Cardiac septum (tissue), 1 donor: ENCODE measurements around the genes TMEM42, LZTFL1, CXCR6, CCR2 and MYL3.

GRCh38 chr3:44861628-44862449 is at the start of gene TMEM42:
Gene TMEM42 (plus strand): TSS chr3:44861912.
- PRO-cap, result bidirectional peak, plus-strand start at chr3:44861893, minus-strand start at chr3:44861791; bidirectional peak, plus-strand start at chr3:44862261, minus-strand start at chr3:44862119

GRCh38 chr3:44883911-44884590 is 9.6 kb downstream of the TGM4 start:
- PRO-cap, result no peak

DNA sequence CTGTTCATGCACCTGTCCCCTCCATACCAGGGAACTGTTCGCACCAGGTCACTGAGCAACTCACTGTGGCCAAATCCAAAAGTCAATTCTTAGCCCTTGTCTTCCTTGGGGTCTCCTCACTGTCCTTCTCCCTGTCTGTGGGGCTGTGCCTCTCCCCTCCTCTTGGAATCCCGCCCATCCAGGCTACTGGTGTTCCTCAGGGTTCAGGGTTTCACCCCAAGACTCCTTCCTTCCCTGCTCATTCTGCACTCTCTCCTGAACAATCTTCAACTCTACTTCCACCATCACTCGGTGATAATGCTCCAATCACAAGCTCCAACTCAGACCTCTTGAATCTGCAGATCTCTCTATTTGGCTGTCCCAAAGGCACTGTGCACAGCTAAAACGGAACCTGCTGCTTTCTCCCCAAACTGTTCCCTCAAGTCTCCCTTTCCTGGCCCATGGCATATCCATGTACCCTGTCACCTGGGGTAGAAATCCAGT is 24.2 kb downstream of the ZDHHC3 start:
- PRO-cap, result no peak

GRCh38 chr3:45035512-45036521 is 9.7 kb downstream of the CLEC3B start:
- PRO-cap, result no peak

DNA sequence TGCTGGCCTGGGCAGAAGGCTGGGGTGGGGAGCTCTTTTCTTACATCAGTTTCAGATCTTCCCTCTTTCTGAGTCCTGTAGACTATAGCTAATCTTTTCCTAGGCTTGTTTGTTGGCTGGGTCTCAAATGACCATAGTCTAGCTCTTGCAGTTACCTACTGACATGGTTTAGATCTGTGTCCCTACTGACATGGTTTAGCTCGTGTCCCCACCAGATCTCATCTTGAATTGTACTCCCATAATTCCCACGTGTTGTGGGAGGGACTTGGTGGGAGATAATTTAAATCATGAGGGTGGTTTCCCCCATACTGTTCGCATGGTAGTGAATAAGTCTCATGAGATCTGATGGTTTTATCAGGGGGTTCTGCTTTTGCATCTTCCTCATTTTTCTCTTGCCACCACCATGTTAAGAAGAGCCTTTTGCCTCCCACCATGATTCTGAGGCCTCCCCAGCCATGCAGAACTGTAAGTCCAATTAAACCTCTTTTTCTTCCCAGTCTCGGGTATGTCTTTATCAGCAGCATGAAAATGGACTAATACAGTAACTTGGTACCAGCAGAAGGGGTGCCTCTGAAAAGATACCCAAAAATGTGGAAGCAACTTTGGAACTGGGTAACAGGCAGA is 50.2 kb downstream of the CLEC3B start:
- PRO-cap, result no peak

DNA sequence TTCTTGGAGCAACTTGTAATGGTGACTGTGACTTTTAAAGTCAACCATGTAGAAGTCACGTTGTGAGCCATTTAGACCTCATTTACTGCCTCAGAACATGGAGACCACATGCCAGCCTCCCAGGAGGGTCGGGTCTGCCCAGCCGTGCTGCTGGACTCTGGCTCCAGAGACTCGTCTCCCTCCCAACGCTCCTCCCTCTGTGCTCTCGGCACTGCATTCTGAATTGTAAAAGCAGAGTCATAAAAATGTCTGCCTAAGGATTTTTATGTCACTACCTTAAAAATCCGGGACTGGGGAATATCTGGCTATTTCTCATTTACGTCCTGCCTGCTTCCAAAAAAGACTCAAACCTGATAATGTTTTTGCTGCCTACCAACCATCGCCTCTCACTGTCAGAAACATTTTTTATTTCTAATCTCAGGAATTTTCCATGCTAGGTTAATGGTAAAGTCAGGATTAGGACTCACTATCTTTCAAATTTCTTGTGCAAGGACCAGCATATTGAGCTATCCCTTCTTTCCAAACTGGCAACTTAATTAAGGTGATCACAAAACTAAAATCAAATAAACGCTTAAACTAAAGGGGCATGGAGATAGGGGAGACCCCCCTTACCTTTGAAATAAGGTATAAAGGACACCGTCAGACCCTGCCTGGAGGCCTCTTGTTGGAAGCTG is 53.4 kb downstream of the CDCP1 start:
- PRO-cap, result no peak

DNA sequence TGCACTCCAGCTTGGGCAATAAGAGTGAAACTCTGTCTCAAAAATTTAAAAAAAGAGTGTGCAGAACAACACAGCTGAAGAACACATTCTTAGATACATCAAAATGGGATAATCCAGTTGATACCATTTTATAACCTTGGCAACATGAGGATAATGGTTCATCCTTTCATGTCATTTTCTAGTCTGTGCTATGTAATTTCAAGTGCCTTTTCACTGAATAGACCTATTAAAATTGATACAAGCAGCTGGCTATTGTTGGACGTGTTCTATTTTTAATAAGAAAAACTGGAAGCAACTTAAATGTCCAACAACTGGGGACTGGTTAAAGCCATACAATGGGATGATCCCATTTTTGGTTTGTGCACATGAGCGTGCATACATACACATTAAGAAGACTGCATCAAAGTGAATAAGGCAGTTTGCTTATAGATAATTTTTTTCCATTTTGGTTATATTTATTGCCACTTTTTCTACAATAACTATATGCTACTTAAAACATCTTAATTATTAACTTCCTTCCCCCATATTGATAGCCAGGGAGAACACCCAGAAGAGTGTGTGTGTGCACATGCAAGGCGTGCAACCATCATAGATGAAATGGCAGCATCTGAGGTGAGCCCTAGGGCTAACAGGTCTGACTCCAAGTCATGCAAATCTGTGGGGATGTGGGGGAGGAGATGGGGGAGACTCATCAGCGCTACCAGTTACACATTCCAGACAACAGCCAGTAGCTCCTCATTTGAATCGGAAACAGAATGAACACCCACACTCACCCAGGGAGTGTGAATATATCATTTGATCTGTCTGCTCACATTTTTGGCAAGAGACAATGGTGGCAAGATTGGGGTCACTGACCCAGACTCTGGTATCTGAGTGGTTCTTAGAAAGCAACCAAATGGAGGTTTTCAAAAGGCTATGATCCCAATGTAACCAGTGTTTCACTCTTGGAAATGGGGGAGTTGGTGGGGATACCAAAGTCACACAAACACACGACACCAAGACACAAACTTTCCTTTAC is 2.7 kb downstream of the CDCP1 start:
- PRO-cap, result no peak

- PRO-cap, result no peak
These were observed 28.4 kb upstream of the LIMD1 start for GRCh38 chr3:45566120-45566612.

GRCh38 chr3:45644592-45645463 is 44.4 kb upstream of the SACM1L start:
- PRO-cap, result no peak

- PRO-cap, result no peak
These were observed 21.8 kb upstream of the SLC6A20 start for GRCh38 chr3:45817975-45818635.

DNA sequence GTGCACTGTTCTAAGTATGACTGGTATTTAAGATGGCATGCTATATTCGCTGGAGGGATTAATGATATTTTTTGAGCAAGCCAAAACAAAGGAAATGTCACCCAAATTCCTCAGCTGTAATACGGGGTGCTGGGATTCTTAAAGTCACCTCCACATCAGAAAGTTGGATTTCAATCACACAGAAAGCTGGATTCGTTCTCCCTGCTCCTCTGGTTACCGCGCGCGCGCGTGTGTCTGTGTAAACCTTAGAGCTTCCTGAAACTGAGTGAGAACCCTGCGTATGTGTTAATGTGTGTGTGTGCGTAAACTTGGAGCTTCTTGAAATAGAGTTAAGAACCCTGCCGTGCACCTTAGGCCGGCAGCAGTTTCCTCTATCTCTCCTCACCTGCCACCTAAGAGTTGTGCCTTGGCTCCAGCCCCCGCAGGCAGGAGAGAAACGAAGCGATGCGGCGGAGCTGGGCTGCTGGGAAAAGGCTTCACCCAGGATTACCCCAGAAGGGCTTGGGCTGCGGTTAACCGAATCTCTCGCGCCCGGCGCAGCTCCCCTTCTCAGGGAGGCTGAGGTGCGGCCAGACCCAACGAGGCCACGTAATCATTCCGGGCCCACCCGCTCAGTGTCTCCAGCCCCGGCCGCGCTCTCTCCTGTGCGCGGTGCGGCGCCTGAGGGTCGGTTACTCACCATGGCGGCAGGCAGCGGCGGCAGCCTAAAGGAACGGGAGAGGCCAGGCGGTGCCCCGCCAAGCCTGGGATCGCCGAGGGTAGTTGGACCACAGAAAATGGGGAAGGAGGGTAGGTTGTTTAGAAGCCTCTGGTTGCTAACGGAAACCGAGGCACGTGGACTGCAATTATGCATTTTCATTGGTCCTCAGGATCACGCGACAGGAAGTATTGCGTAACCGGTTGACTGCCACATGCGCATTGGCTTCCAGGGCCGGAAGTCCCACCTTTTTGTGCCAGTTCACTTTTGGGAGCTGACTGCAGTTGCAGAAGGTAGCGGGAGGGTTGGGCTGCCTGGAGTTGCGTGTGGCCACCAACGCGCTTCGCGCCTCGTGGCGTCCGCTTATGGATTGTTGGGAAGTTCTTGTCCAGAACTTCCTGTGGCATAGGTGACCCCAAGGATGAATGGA is at the start of gene LZTFL1:
Gene LZTFL1, minus strand, starts transcription at position 810 of the 1,127 bp plus-strand sequence.
- PRO-cap, result bidirectional peak, plus-strand start at position 986 of the sequence, minus-strand start at position 778 of the sequence

- PRO-cap, result no peak
These were observed at the start of gene CXCR6 for GRCh38 chr3:45942885-45943615. Gene CXCR6 (plus strand): TSS chr3:45943464.

- PRO-cap, result no peak
These were observed 7.4 kb downstream of the CXCR6 start for GRCh38 chr3:45950472-45951341.

DNA sequence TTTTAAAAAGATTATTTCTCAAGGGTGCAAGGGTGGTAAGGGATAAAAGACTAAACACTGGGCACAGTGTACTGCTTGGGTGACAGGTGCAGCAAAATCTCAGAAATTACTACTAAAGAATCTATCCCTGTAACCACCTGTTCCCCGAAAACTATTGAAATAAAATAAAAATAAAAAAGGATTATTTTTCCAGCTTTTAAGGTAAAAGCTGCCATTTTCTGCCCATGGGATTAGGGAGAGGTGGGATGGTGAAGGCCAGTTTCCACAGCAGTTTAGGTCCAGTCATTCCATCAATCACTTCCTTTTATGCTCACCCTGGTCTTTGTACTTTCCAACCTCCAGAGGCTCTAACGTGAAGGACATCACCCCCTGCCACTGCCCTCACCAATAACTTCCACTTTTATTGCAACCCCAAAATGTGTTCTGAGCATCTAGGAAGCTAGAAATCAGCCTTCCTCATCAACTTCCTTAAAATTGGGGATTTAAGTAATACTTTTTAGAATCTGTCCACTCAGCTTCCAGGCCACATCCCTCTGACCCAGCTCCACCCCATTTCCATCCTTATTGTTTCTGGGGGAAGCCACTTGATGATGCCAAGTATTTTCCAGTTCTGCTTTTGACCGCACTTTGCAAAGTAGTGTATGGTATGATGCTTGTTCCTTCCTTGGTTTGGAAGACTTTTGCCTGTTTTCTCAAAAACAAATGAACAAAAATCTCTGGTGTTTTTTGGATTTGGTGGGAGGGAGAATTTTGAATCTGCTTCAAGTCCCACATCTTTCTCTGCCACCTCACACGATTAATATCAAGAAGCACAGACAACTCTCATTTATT is 73.5 kb upstream of the XCR1 start:
- PRO-cap, result no peak

DNA sequence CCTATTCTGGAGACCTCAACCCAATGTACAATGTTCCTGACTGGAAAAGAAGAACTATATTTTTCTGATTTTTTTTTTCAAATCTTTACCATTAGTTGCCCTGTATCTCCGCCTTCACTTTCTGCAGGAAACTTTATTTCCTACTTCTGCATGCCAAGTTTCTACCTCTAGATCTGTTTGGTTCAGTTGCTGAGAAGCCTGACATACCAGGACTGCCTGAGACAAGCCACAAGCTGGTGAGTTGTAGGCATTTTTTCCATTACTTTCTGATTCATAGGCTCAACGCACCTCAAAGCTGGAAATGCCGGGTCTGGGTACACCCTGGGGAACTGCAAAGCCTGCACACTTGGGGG is at the start of gene CCR2:
Gene CCR2, plus strand, starts transcription at position 170 of the 353 bp plus-strand sequence.
- PRO-cap, result no peak

GRCh38 chr3:46488634-46489401 is 9.0 kb upstream of the RTP3 start:
- PRO-cap, result no peak

GRCh38 chr3:46695131-46696018 is 1.9 kb upstream of the ALS2CL start:
- PRO-cap, result bidirectional peak, plus-strand start at chr3:46695842, minus-strand start at chr3:46695702

- PRO-cap, result no peak
These were observed 1.3 kb upstream of the TMIE start for GRCh38 chr3:46699920-46700280.

GRCh38 chr3:46863062-46863852 is at the start of gene MYL3:
Gene MYL3 (minus strand): TSS chr3:46863444.
- PRO-cap, result bidirectional peak, plus-strand start at chr3:46863711, minus-strand start at chr3:46863444

- PRO-cap, result no peak
These were observed 5.7 kb downstream of the PTH1R start for GRCh38 chr3:46883177-46883626.